ENCODE data around the genes STOML2, RUSC2 and FAM166B.

GRCh38 chr9:35103012-35103930 is at the start of gene STOML2:
TSS of gene STOML2 (minus strand) at chr9:35103131.
- PRO-cap: bidirectional peak, plus-strand start at chr9:35103288, minus-strand start at chr9:35103128
CAGE:
- cytosol, long polyA minus RNA: start-site peak on the minus strand at chr9:35103099-35103152, 2,102 reads
- cytosol, long polyA plus RNA: start-site peak on the minus strand at chr9:35103092-35103152, 4,274 and 3,794 reads in 2 replicates
- long polyA plus RNA: start-site peak on the minus strand at chr9:35103098-35103177, 5,304 and 4,145 reads in 2 replicates
- nucleus, long polyA minus RNA: start-site peak on the minus strand at chr9:35103128-35103154, 130 reads
- nucleus, long polyA plus RNA: start-site peak on the minus strand at chr9:35103089-35103187, 1,068 and 2,138 reads in 2 replicates

DNA sequence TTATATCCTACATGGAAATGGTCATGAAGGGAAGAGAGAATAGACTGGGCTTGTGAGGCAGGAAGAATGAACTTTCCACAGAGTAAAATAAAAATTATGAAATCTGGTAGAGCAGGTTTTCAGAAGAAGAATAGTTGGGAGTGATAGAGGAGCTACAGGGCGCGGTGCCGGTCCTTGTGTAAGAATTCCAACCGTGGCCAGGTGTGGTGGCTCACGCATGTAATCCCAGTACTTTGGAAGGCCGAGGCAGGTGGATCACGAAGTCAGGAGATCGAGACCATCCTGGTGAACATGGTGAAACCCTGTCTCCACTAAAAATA is 8.9 kb upstream of the UNC13B start:
- PRO-cap: no peak
CAGE:
- cytosol, long polyA minus RNA: no peak
- cytosol, long polyA plus RNA: no peak
- long polyA plus RNA: no peak
- nucleus, long polyA minus RNA: no peak
- nucleus, long polyA plus RNA: no peak

- PRO-cap: bidirectional peak, plus-strand start at chr9:35341844, minus-strand start at chr9:35341541
CAGE:
- cytosol, long polyA minus RNA: no peak
- cytosol, long polyA plus RNA: start-site peak on the plus strand at chr9:35341844-35341919, 29 and 20 reads in 2 replicates
- long polyA plus RNA: no peak
- nucleus, long polyA minus RNA: no peak
- nucleus, long polyA plus RNA: no peak
Measured at GRCh38 chr9:35341291-35341939, 148.5 kb upstream of the RUSC2 start.

GRCh38 chr9:35392992-35393630 is 96.8 kb upstream of the RUSC2 start:
- PRO-cap: no peak
CAGE:
- cytosol, long polyA minus RNA: no peak
- cytosol, long polyA plus RNA: no peak
- long polyA plus RNA: no peak
- nucleus, long polyA minus RNA: no peak
- nucleus, long polyA plus RNA: no peak

- PRO-cap: no peak
CAGE:
- cytosol, long polyA minus RNA: no peak
- cytosol, long polyA plus RNA: no peak
- long polyA plus RNA: no peak
- nucleus, long polyA minus RNA: no peak
- nucleus, long polyA plus RNA: no peak
Measured at GRCh38 chr9:35406284-35407040, 83.4 kb upstream of the RUSC2 start.

DNA sequence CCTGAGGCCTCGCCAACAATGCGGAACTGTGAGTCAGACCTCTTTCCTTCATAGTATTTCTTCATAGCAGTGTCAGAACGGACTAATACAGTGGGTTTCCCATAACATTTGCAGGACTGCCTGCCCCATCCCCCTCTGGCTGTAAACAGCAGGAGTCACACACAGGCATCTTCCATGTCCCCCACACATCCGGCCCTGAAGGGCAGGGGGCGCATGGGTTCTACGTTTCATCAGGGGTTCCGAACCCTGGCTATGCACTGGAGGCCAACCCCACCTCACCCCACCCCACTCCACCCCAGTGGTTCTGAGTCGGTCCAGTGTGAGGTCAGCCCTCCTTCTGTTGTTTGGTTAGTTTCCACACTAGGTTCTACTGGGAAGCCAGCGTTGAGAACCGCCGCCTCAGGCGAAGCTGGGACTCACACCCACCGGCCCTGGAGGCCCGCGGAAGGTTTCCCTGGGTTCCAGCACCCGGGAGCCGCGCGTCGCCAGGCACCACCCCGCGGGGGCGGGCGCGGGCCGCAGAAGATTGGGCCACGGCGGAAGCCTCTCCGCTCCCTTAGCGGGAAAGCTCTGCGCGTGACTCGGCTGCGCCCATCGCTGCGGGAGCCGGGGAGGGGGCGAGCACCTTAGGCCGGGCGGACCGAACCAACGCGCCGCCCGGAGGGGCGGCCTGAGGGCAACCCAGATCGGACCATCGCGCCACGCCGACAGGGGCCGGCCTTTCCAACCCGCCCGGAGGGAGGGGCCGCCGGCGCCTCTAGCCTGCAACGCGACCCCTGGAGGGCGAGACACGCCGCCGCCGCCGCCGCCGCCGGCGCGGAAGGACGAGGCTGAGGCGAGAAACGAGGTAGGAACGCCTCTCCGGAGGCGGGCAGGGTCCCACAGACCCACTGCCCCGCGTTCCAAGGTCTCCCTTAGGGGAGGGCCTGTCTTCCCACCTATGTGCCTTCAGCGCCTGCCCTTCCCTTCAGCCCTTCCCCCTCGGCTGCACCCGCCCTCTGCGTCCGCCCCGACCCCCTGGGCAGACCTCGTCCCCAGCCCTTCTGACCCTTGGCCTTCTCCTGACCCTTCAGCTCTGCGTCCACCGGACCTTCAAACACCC is at the start of gene RUSC2:
RUSC2 (plus strand) TSS at position 786 of the 1,102 bp plus-strand sequence.
- PRO-cap: bidirectional peak, plus-strand start at position 186 of the sequence, minus-strand start outside the sequence; bidirectional peak, plus-strand start at position 786 of the sequence, minus-strand start at position 599 of the sequence
CAGE:
- cytosol, long polyA minus RNA: start-site peak on the plus strand centred at position 753 of the sequence, 67 bp wide, 59 reads
- cytosol, long polyA plus RNA: no peak
- long polyA plus RNA: no peak
- nucleus, long polyA minus RNA: start-site peak on the plus strand centred at position 561 of the sequence, 14 bp wide, 98 reads; start-site peak on the plus strand centred at position 762 of the sequence, 105 bp wide, 543 reads
- nucleus, long polyA plus RNA: start-site peak on the plus strand centred at position 551 of the sequence, 118 bp wide, 49 and 44 reads in 2 replicates; start-site peak on the plus strand centred at position 790 of the sequence, 65 bp wide, 68 and 232 reads in 2 replicates

- PRO-cap: bidirectional peak, plus-strand start at chr9:35519323, minus-strand start at chr9:35519145; bidirectional peak, plus-strand start at chr9:35519673, minus-strand start at chr9:35519563
CAGE:
- cytosol, long polyA minus RNA: no peak
- cytosol, long polyA plus RNA: no peak
- long polyA plus RNA: no peak
- nucleus, long polyA minus RNA: start-site peak on the minus strand at chr9:35519145-35519163, 7 reads
- nucleus, long polyA plus RNA: no peak
Measured at GRCh38 chr9:35518889-35519792, 29.2 kb downstream of the RUSC2 start.

- PRO-cap: unidirectional peak, plus-strand start at chr9:35537966; unidirectional peak, plus-strand start at chr9:35538139
CAGE:
- cytosol, long polyA minus RNA: no peak
- cytosol, long polyA plus RNA: no peak
- long polyA plus RNA: no peak
- nucleus, long polyA minus RNA: no peak
- nucleus, long polyA plus RNA: no peak
Measured at GRCh38 chr9:35537819-35538286, 25.8 kb downstream of the FAM166B start.

DNA sequence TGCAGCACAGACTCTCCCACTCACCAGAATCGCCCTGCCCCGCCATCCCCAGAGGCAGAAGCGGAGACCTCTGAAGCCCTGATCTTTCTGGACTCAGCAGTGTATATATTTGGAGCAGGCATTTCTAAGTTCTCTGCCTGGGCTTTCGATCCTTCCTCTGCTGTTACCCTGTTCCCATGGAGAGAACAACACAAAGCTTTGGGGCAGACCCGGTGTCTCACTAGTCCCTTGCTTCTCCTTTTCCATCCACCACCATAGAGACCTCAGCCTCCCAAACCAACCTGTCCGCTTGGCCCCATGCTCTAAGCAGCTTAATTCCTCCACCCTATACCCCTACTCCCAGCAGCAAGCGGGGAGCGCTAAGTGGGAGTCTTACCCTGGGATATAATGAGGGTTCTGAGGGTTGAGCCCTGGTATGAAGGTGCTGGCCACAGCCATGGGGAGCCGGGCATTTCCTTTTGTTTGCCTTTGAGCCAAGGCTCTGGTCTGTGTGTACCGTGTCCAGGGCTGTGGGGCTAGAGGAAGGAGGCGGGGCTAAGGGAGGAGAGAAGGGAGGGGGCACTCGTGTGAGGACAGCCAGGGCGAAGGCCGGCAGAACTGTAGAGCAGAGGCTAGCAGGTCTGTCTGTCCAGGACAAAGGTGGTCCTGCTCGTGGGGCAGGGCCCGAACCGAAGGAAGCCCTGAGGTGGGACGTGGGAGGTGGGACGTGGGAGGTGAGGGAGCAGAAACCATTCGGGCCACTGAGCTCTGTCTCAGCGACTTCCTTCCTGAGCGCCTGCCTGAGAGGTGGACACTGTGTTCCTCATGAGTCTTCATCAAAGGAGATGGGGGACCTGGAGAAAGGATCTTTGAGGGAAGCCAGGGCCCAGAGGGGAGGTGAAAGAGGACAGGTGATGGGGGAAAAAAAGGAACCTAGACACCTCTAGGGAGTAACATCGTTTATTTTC is at the start of gene FAM166B:
FAM166B (minus strand) TSS at position 488 of the 947 bp plus-strand sequence.
- PRO-cap: unidirectional peak, plus-strand start at position 575 of the sequence
CAGE:
- cytosol, long polyA minus RNA: no peak
- cytosol, long polyA plus RNA: no peak
- long polyA plus RNA: no peak
- nucleus, long polyA minus RNA: no peak
- nucleus, long polyA plus RNA: no peak

GRCh38 chr9:35606639-35607730 is 1.9 kb downstream of the TESK1 start:
- PRO-cap: no peak
CAGE:
- cytosol, long polyA minus RNA: no peak
- cytosol, long polyA plus RNA: no peak
- long polyA plus RNA: no peak
- nucleus, long polyA minus RNA: no peak
- nucleus, long polyA plus RNA: no peak

DNA sequence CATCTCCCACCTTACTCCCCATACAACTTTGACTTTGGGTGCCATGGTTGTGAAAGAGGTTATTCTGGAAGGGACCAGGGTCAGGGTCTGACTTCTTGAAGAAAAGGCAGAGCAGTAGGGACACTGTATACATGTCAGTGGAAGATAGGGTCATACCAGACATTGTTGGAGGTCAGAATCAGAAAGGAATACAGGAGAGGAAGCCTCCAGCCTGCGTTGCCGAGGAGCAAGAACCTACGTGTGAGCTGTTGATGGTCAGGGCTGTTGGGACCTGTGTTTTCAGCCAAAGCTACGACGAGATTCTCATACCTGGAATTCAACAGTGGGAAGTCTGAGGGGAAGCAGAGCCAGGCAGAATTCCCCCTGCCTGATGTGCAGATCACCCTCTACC is 1.9 kb downstream of the ARHGEF39 start:
- PRO-cap: no peak
CAGE:
- cytosol, long polyA minus RNA: no peak
- cytosol, long polyA plus RNA: no peak
- long polyA plus RNA: no peak
- nucleus, long polyA minus RNA: no peak
- nucleus, long polyA plus RNA: no peak

DNA sequence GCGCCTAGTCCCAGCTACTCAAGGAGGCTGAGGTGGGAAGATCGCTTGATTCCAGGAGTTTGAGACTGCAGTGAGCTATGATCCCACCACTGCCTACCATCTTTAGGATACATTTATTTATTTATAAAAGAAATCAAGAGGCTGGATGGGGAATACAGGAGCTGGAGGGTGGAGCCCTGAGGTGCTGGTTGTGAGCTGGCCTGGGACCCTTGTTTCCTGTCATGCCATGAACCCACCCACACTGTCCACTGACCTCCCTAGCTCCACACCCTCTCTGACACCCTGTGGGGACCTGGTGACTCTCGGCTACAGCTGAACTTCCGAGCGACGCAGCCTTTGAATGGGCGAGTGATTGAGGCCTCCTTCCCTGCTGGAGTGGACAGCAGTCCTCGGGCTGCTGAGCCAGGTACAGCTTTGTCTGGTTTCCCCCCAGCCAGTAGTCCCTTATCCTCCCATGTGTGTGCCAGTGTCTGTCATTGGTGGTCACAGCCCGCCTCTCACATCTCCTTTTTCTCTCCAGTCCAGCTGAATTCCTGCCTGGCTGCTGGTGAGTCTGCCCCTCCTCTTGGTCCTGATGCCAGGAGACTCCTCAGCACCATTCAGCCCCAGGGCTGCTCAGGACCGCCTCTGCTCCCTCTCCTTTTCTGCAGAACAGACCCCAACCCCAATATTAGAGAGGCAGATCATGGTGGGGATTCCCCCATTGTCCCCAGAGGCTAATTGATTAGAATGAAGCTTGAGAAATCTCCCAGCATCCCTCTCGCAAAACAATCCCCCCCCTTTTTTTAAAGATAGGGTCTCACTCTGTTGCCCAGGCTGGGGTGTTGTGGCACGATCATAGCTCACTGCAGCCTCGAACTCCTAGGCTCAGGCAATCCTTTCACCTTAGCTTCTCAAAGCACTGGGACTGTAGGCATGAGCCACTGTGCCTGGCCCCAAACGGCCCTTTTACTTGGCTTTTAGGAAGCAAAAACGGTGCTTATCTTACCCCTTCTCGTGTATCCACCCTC is 6.2 kb downstream of the CA9 start:
- PRO-cap: no peak
CAGE:
- cytosol, long polyA minus RNA: no peak
- cytosol, long polyA plus RNA: no peak
- long polyA plus RNA: no peak
- nucleus, long polyA minus RNA: no peak
- nucleus, long polyA plus RNA: no peak

DNA sequence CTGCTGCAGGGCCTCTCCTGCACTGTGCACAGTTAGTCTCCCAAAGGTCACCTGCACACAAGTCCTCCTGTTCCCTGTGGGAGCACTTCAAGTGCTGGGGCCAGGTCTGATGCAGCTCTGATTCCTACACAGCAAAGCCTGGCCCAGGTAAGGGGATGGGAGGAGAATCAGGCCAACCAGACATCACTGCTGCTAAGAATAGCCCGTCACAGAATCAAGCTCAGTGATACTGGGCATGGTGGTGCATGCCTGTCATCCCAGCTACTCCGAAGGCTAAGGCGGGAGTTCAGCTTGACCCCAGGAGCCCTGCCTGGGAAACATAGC is 3.5 kb downstream of the TPM2 start:
- PRO-cap: no peak
CAGE:
- cytosol, long polyA minus RNA: no peak
- cytosol, long polyA plus RNA: no peak
- long polyA plus RNA: no peak
- nucleus, long polyA minus RNA: no peak
- nucleus, long polyA plus RNA: no peak

GRCh38 chr9:35698990-35699285 is 9.2 kb upstream of the TPM2 start:
- PRO-cap: no peak
CAGE:
- cytosol, long polyA minus RNA: no peak
- cytosol, long polyA plus RNA: start-site peak on the minus strand at chr9:35699036-35699159, 196 and 80 reads in 2 replicates
- long polyA plus RNA: no peak
- nucleus, long polyA minus RNA: no peak
- nucleus, long polyA plus RNA: no peak

GRCh38 chr9:35725391-35725795 is 6.6 kb downstream of the TLN1 start:
- PRO-cap: no peak
CAGE:
- cytosol, long polyA minus RNA: no peak
- cytosol, long polyA plus RNA: no peak
- long polyA plus RNA: no peak
- nucleus, long polyA minus RNA: no peak
- nucleus, long polyA plus RNA: no peak

DNA sequence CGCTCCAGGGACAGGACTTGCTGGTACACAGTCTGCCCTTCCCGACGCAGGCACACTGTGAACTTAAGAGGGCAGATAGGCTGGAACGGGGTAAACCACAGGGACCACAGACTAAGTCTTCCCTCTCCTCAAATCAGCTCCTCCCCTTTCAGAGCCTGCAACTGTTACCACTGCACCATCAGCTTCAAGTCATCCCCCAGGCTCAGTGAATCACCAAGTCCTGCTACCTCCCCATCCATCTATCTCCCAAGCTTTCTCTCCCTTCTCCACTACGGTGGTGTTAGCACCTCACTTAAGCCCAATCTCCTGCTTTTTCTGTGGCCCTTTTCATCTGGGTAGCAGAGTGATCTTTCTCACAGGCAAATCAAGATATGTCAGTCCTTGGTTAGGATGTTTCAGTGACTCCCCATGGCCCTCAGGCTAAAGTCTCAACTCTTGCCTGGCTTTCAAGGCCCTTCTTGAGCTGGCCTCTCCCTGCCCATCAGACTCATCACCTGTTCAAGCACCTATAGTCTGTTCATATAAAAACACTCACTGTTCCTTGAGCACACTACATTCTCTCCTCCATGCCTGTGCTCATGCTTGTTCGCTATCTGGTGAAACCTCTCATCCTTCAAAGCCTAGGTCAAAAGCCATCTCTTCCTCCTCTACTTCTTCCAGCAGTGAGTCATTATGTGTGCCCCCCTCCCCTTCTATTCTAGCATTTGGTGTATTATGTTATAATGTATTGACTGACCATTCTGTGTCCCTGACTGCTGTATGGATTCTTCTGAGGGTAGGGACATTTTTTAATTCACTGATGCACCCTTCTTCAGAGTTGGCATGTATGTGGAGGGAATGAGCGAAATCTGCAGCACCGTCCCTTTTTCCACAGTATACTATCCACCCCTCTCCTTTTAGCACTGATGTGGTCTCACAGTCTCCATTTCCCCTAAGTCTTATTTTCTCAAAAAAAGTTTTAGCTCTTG is 6.9 kb downstream of the GBA2 start:
- PRO-cap: no peak
CAGE:
- cytosol, long polyA minus RNA: no peak
- cytosol, long polyA plus RNA: no peak
- long polyA plus RNA: no peak
- nucleus, long polyA minus RNA: no peak
- nucleus, long polyA plus RNA: no peak

GRCh38 chr9:35751019-35751798 is 2.1 kb downstream of the RGP1 start:
- PRO-cap: no peak
CAGE:
- cytosol, long polyA minus RNA: no peak
- cytosol, long polyA plus RNA: no peak
- long polyA plus RNA: no peak
- nucleus, long polyA minus RNA: no peak
- nucleus, long polyA plus RNA: no peak

DNA sequence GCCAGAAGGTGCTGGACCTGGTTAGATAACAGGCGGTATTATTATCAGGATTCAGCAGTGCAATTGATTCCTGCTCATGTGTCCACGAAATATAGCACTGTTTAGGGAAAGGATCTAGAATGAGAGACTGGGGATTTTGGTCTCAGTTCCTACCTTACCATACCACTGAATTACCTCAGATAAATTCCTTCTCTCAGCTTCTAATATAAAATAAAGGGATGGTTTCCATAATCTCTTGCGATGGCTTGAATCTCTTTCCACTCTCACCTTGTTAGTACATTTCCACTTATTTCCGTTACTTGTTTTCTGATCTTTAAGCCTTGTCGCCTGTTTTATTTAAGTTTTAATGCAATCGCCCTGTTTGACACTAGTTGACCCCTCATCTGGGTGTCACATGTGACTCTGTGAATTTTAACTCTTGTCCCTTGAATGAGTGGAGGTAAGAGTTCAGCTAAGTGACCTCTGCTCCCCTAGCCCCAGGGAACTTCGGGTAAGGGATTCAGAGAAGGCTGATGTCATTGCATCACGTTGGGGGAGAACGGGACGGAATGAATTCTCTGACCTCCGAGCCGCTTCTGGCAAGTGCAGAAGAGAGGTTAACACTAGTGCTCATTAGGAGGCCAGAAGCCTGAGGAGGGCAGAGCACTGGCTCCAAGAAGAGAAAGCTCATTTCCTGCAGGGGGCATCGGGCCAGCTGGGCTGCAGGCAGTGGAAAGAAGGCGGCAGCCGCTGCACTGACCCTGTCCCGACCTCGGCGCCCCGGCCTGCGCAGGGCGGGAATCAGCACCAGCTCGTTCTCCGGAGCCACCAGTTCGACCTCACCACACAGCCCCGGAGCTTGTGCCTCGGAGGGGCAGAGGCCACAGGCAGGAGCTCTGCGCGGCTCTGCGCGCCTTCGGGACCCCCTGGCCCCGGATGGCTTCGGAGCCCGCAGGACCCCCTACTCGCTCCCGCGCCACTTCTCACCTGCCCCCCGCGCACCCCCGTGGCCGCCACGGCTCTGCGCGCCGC is 604 bp downstream of the HINT2 start:
- PRO-cap: unidirectional peak, plus-strand start at position 518 of the sequence; unidirectional peak, plus-strand start at position 605 of the sequence; unidirectional peak, plus-strand start at position 685 of the sequence; unidirectional peak, plus-strand start at position 810 of the sequence; unidirectional peak, minus-strand start at position 917 of the sequence
CAGE:
- cytosol, long polyA minus RNA: no peak
- cytosol, long polyA plus RNA: no peak
- long polyA plus RNA: no peak
- nucleus, long polyA minus RNA: no peak
- nucleus, long polyA plus RNA: no peak

DNA sequence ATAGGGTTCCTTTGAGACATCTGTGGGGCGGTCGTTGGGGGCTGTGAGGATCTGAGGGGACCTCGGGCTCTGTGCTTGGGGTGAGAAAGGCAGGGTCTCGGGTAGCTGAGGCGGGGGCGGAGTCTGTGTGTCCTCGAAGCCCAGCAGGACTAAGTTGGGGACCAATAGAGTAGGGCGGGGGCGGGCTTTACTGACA is 132 bp upstream of the TMEM8B start:
- PRO-cap: bidirectional peak, plus-strand start outside the sequence, minus-strand start at position 99 of the sequence
CAGE:
- cytosol, long polyA minus RNA: no peak
- cytosol, long polyA plus RNA: no peak
- long polyA plus RNA: no peak
- nucleus, long polyA minus RNA: no peak
- nucleus, long polyA plus RNA: no peak

DNA sequence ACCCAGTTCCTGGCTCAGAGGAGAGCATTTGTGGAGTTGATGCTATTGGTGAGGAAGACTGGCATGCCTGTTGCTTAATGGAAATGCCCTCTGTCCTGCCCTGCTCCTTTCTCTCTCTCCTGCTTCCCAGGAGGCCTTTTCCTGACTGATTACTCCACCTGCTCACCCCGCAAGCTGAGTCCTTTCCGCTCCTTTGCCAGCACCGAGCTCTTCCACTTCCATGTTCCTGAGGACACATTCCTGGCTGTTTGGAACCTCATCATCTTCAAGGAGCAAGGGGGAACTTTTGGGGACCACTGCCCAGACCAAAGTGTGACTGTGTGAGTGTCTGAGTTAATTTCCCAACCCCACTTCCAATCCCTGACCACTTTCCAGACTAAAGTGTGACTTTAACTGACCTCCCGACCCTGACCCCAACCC is 5.3 kb downstream of the TMEM8B start:
- PRO-cap: no peak
CAGE:
- cytosol, long polyA minus RNA: no peak
- cytosol, long polyA plus RNA: no peak
- long polyA plus RNA: no peak
- nucleus, long polyA minus RNA: no peak
- nucleus, long polyA plus RNA: no peak